LUHMES (cell line): Measurements from ENCODE around the genes XRCC3, TDRD9 and SIVA1.

GRCh38 chr14:103377824-103378579, 7.2 kb upstream of the MARK3 start:
- PRO-cap: no peak

GRCh38 chr14:103498051-103498621, 24.5 kb downstream of the CKB start:
- PRO-cap: no peak

GRCh38 chr14:103519092-103519604, 3.5 kb downstream of the CKB start:
- PRO-cap: no peak

GRCh38 chr14:103702870-103703395, 12.3 kb downstream of the XRCC3 start:
- PRO-cap: no peak

GRCh38 chr14:103715195-103715582, at the start of gene XRCC3:
Gene XRCC3 (minus strand): TSS chr14:103715451.
- PRO-cap: bidirectional peak, plus-strand start at chr14:103715808, minus-strand start at chr14:103715421

- PRO-cap: no peak
Observed at GRCh38 chr14:103778590-103778984, 63.0 kb downstream of the ZFYVE21 start.

GRCh38 chr14:103889279-103889612, 32.1 kb downstream of the ATP5MJ start:
- PRO-cap: no peak

DNA sequence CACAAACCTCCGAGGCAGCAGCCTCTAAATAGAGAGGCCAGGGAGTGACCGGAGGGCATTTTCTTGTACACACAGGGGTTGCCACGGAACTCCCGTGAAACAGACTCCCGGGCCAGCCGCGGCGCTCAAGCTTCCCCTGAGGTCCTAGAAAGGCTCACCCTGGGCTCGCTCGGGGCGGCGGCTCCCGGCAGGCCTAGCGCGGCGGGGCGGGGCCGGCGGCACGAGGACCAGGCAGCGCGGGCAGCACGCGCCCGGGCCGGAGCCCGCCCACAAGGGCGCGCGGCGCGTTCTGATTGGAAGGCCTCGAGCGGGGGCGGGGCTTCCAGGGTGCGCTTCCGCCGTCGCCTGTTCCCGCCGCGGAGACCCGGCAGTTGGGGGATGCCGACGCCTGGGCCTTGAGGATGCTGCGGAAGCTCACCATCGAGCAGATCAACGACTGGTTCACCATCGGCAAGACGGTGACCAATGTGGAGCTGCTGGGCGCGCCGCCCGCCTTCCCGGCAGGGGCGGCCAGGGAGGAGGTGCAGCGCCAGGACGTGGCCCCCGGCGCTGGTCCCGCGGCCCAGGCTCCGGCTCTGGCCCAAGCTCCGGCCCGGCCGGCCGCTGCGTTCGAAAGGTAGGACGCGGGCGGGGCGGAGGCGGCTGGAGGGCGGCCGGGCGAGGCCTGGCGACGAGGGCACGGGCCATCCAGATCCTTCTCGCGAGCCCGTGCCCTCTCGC, at the start of gene TDRD9:
Gene TDRD9, plus strand, starts transcription at position 348 of the 720 bp plus-strand sequence.
- PRO-cap: no peak

- PRO-cap: no peak
Observed at GRCh38 chr14:104048608-104049540, 36.6 kb upstream of the ASPG start.

DNA sequence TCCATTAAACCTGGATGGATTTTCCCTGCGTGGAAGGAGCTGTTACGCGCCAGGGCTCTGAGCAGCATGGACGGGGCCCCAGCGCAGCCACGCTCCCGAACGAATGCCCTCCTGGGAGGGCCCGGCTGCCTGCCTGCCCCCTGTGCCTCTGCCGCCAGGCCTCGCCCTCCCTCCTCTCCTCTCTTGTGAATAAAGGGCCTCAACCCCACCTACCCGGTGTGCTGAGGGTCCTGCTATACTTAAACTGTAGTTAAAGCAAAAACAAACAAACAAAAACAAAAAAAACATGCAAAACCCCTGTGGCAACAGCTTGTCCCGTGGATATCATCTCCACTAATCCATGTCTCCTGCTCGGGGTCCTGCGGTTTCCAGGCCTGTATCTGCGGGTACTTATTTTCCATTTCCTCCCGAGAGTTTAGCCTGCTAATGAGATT, 85.5 kb downstream of the KIF26A start:
- PRO-cap: no peak

DNA sequence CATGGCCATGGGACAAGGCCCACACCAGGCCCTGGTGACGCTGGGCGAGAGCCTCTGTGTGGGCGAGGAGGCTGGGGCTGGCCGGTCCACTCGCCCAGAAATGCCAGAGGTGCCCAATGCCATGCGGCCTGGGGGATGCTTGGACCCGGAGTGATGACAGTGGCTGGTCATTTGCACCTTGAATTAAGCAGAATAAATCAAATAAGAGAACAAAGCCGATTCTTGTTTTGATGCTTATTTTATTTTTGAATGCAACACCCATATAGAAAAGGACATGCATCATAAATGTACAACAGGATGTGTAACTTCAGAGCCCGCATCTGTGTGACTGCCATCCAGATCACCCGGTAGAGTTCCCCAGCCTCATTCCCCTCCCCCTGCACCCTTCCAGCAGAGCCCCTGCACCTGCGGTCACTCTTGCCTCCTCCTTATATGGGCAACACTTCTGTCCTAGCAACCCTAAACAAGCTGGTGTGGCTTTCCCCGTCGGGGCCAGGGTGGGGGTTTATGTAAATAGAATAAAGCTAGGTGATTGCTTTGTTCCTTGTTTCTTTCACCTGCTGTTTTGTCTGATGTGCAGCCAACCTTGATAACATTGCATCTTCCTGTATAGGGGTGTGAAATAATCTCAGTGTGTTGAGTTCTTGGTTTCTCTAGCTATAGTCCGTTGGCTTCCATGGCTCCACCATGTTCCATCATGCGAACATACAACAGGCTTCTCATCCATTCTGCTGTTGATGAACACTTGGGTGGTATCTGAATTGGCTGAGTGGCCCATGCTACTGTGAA, 102.0 kb downstream of the KIF26A start:
- PRO-cap: no peak

DNA sequence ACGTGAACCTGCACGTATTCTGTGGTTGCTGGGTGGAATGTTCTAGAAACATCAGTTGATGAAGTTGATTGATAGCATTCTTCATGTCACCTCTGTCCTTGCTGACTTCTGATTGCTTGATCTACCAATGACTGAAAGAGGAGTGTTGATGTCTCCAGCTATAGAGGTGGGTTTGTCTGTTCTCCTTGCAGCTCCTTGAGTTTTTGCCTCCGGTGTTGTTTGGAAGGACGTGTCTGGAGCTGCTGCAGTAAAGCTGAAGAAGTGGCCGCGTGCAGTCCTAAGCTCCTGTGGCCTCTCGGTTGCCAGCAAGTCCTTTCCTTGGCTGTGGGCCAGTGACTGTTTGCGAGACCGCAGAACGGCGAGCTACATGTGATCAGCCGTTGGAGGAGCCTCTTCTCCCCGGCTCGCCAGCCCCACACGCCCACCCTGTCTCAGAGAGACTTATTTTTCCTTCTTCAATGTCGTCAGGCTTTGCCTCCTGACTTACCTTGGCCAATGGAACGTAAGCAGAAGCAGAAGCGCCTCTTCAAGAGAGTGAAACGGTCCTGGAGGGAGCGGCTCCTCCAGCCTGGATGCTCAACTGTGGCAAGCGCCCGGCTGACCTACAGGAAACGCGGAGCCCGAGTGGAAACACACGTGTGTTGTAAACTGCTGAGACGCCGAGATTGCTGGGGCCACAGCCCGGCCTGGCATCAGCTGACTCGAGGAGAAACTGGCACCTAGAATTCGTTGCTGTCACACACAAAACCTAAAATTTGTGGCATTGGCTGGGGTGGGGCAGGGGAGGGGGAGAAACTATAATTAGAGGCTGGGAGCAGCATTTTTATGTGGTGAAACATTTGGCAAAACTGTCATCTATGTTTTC, 137.0 kb downstream of the KIF26A start:
- PRO-cap: no peak

- PRO-cap: no peak
Observed at GRCh38 chr14:104296392-104297281, 158.2 kb downstream of the KIF26A start.

DNA sequence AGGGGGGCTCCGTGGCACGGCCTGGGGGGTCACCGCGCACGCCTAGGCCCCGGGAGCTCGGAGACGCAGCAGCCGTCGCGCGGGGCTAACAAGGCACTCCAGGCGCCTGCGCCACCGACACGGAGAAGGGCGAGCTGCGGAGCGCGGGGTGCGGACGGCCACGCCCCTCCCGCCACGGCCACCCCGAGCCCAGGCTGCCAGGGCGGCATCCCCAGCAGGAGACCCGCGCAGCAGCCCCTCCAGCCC, 117.7 kb upstream of the C14orf180 start:
- PRO-cap: no peak

DNA sequence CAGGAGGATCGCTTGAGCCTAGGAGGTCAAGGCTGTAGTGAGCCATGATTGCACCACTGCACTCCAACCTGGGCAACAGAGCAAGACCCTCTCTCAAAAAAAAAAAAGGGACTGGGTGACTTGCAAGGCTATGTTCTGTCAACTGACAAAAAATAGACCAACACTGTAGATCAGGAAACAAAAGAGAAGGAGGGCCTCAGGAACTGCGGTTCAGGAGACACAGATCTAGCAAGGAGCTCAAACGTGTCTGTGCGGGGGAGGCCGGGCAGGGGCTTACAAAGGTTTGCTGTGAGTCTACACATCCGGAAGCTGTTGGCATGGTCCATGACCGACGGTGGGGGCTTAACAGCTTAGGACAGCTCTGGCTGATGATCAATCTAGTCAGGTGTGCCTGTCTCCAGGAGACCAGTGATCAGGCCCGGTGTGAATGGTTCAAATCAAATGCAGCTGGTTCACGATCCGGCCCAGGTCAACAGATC, 31.6 kb upstream of the INF2 start:
- PRO-cap: no peak

- PRO-cap: no peak
Observed at GRCh38 chr14:104686846-104687495, 2.4 kb upstream of the INF2 start.

DNA sequence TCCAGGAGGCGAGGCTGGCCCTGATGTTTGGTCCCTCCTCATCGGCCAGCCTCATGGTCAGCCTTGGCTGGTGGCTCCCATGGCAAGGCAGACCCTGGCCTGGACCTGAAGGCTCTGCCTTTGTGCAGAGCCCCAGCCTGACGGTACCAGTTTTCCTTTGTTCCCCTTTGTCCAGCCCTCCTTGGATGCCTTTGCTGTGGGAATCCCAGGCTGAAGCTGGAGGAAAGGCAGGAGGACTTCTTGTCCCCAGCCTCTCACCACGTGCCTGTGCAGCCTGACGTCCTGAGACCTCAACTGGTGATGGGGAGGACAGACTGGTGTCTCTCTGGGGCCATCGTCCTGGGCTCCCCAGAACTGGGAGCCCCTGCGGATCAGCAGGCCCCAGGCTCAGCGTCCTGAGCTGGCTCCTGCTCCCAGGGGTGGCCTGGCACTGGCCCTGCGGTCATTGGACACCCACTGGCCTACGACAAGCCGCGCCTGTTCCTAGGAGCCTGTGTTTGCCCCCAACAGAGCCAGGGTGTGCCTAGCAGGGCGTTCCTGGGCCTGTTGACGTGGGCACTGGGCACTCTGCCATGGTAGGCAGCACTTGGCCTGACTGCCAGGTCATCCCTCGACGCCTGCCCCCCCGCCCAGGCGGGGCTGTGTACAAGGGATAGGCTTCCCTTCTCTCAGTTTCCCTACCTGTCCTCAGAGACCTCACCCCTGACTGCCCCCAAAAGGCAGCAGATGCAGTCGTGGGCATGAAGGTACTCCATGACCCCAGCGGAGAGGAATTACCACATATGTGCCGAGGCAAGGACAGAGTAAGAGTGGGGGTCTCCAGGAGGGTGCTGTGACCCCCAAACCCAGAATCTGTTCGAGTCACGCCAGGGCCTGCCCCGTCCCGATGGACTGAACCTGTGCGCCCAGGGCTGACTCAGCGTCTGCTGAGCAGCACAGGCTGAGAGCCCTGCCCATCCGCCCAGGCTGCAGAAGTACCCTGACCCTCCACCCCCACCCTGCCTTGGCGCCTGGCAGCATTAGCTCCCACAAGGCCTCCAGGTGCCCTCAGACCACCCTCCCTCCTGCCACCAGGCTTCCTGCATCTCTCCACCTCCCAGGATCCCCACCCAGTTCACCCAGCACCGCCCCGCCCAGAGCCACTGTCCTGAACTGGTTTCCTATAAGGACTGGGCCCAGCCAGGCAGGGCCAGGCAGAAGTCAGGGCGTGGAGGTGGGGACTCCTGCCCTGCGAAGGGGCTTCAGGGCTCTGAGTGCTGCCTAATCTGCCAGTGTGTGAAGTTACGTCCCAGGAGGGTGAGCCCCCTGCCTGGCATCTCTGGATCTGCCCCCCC, 8.5 kb downstream of the ADSS1 start:
- PRO-cap: no peak

DNA sequence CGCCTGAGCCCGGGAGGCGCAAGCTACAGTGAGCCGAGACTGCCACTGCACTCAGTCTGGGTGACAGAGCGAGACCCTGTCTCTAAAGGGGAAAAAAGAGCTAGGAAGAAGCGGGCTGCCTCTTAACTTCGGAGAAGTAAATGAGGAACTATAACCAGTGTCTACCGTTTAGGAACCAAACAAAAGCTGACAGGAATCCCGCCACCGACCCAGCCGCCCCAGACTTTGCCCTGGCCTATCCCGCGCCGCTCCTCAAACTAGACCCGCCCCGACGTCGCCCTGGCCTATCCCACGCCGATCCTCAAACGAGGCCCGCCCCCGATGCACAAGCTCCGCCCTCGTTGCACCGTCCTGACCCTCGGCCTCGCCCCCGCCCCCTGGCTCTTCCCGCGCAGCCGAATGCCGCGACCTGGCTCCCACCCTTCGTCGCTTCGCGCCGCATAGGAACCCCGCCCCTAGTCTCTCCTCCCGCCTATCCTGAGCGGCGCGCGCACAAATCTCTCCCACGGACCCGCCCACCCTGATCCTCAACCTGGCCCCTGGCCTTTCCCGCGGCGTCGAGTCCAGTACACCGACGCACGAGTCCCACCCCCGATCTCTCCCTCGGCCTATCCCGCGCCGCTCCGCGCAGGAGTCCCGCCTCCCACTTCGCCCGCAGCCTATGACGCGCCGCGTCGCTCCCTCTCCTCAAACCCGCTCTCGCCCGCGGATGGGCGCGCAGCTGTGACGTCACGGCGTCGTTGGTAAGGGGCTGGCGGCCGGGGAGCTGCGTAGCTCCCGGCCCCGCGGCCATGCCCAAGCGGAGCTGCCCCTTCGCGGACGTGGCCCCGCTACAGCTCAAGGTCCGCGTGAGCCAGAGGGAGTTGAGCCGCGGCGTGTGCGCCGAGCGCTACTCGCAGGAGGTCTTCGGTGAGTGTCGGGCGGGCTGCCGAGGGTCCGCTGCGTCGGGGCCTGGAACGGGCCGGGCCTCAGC, at the start of gene SIVA1:
Gene SIVA1, plus strand, starts transcription at position 737 of the 973 bp plus-strand sequence.
- PRO-cap: bidirectional peak, plus-strand start at position 340 of the sequence, minus-strand start at position 194 of the sequence; bidirectional peak, plus-strand start at position 743 of the sequence, minus-strand start at position 584 of the sequence

GRCh38 chr14:104793188-104793855, 2.2 kb downstream of the AKT1 start:
- PRO-cap: no peak

DNA sequence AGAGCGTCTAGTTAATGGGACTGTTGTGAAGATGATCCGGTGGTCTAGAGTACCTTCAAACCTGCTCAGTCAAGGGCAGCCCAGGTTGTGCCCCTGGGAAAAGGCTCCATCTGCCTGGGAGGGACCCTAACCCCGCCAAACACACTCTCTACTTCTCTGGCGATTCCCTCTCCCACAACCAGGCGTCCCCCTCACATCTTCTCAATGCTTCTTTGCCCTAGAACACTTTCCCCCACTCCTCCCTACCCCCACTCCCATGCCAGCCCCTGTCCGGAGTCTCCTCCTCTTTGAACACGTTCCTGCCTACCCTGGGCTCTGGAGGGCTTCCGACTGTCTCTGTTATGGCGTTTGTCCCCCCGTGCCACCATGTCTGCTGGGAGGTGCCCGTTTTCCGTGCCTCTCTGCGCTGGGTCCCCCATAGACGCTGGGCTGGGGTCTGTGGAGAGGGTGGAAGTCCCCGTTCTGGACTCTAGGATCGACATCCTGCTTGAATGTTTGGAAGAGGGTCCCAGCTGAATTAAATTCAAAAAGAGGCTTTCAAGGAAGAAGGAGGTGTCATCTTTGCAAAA, 1.3 kb upstream of the ZBTB42 start:
- PRO-cap: no peak